Daoy (cell line): Measurements from ENCODE around the gene CENPX.

DNA sequence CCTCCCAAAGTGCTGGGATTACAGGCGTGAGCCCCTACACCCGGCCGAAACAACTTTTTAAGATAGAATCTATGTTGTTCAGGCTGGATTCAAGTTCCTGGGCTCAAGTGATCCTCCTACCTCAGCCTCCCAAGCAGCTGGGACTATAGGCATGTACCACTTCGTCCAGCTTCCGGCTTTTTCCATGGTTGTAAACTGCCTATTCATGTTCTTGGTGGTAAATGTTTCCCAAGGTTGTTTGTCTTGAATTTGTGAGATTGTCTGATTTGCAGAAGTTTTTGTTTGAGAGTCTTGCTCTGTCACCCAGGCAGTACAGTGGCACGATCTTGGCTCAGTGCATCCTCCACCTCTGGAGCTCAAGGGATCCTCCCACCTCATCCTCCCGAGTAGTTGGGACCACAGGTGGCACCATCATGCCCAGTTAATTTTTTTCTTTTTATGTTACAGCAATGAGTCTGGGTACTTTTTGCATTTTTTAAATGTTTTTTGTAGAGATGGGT, 5.6 kb upstream of the ARHGDIA start:
- RAMPAGE, long total RNA = no peak

GRCh38 chr17:81902436-81903000, 480 bp downstream of the NPB start:
- RAMPAGE, long total RNA = no peak

DNA sequence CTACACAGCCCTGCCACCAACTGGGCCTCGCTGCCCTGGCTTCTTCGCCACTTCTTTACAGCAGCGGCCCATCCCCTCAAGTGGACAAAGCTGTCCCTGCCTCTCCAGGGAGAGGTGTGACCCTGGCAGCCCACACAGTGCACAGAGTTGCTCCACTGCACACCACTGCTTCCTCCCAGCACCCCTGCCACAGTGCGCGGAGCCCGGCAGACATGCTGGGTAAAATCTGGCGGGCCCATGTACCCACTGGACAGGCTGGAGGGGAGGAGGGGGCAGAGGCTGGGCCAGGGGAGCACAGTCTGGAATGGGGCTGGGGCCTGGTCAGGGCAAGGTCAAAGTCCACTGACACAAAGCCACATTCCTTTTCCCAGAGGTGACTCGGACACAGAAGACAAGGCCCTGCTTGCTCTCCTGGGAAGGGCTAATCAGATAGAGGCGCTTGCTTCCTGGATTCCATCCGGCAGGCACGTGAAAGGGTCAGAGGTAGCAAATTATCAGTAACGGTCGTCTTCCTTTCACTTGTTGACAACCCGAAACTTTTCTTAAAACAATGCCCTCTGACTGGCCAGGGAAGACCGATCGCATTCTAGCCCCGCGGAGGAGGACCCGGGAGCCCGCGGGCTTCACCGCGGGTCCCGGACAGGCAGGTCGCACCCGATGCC, 832 bp downstream of the PCYT2 start:
- RAMPAGE, long total RNA = no peak

- RAMPAGE, long total RNA = no peak
Measured at GRCh38 chr17:81915294-81916225, 2.4 kb downstream of the SIRT7 start.

- RAMPAGE, long total RNA = no peak
Measured at GRCh38 chr17:81928666-81929118, 1.2 kb upstream of the MAFG start.

DNA sequence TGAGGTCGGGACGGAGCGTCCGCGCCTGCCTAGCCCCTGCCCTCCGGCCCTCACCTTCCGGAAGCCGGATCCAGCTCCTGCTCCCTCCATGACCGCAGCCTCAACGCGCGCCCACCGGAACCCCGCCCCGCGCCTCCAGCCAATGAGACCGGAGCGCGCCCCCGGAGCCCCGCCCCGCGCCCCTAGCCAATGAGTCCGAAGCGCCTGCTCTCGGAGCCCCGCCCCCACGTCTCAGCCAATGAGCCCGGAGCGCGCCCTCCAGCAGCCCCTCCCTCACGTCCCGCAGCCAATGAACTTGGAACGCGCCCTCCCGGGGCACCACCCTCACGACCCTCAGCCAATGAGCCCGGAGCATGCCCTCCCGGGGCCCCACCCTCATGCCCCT, at the start of gene CENPX:
Gene CENPX, minus strand, starts transcription at position 107 of the 385 bp plus-strand sequence.
- RAMPAGE, long total RNA = start-site peak on the minus strand centred at position 99 of the sequence, 18 bp wide, 77 and 61 reads in 2 replicates

DNA sequence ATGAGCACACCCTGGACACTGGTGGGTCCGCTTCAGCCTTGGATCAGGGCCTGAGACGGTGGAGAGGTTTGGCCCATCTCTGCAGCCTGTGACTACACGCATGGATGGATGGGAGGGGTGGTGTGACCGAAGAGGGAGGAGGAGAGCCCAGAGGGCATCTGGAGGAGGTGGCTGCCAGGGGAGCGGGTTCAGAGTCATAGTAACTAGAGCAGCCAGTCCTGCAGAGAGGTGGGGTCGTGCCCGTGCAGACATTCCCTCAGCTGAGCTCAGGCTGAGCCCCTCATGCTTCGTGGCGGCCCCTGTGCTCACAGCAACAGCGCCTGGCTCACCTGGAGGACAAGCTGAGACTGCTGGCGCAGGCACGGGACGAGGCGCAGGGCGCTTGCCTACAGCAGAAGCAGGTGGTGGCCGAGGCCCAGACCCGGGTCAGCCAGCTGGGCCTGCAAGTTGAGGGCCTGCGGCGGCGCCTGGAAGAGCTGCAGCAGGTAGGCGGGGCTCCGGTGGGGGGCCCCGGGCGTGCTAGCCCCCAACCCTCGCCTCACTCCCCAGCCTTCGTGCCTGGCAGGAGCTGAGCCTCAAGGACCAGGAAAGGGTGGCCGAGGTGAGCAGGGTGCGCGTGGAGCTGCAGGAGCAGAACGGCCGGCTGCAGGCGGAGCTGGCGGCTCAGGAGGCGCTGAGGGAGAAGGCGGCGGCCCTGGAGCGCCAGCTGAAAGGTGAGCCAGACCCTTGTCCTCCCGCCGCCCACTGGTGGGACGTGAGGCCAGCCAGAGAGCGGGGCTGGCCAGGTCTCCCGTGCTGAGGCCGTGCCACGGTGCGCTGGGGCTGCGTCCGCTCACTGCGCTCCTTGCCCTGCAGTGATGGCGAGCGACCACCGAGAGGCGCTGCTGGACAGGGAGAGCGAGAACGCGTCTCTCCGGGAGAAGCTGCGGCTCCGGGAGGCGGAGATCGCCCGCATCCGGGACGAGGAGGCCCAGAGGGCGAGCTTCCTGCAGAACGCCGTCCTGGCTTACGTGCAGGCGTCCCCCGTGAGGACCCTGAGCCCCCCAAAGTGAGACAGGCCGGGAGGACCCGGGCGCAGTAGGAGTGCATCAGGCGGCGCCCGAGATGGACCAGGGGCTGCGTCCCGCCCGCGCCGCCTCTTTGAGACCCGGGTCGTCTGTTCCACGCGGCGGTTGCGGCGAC, 1.3 kb upstream of the RAC3 start:
- RAMPAGE, long total RNA = no peak

DNA sequence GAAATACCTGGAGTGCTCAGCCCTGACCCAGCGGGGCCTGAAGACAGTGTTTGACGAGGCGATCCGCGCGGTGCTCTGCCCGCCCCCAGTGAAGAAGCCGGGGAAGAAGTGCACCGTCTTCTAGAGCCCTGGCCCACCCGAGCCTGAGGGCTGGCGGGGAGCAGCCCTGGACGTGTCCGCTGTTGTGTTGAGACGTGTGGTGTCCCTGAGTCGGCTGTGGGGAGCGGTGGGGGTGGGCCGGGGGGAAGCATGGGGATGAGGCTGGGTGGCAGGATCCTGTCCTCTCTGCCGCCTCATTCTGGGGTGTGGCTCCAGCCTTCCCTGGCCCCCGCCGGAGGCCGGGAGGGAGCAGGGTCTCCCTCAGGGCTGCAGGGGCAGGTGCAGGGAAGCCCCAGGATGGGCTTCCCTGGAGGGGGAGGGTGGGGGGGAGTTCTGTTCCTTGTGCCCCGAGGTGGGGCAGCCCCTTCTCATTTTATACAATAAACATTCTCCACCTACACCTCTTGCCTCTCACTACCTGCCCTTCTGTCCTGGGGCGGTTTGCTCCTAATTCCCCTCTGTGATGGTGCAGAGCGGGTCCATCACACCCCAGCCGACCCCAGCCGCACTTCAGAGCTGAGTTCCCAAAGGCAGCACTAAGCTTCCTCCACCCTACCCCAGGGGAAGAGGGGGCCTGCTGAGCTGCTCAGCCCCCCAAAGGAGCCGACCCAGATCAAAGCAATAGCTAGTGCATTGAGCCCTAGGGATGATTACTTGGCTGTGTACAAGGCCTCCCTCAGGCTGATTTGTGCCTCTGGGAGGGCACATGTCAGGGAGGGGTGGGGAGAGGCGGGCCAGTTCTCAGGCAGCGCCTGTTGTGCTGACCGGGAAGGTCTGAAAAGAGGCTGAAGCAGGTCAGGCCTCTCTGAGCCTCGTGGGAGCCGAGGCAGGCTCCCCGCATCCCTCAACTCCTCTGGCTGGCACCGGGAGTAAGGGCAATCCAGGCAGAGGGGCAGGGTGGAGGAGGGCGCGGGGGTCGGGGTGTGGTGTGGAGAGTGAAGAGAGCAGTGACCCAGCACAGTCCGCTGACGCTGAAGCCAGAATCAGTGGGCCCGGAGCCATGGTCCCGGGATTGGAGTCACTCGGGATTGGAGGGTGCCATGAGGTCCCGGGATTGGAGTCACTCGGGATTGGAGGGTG, 2.6 kb downstream of the RAC3 start:
- RAMPAGE, long total RNA = no peak

GRCh38 chr17:82053565-82054188, 2.0 kb downstream of the GPS1 start:
- RAMPAGE, long total RNA = no peak

DNA sequence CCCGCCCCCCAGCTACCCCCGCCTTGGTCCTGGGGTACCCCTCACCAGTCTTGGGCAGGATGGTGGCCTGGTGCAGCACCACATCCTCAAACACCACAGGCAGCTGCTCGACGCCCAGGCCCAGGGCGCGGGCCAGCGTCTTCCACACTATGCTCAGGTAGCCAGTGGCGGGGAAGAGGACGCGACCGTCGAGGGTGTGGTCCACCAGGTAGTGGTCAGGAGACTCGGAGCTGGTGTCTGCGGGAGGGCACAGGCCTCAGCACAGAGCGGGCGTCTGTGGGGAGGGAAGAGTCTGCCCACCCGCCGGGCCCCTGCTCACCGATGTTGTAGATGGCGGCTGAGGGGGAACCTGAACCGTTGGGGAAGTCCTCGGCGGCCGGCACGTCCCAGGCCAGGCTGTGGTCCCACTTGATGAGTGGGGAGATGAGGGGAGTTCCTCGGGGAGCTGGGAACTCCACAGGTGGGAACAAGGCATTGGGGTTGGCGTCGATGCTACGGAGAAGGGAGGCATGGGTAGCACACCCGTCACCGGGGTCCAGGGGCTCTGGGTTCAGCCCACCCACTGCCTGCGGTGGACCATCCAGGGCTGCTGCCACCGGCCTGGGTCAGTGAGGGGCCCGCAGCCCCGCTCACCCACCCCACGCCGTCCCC, 9.8 kb downstream of the FASN start:
- RAMPAGE, long total RNA = no peak

GRCh38 chr17:82107883-82108400, 9.9 kb upstream of the FASN start:
- RAMPAGE, long total RNA = no peak

- RAMPAGE, long total RNA = no peak
Measured at GRCh38 chr17:82113796-82114507, 15.9 kb upstream of the FASN start.

GRCh38 chr17:82200549-82201191, 12.0 kb downstream of the CCDC57 start:
- RAMPAGE, long total RNA = no peak

DNA sequence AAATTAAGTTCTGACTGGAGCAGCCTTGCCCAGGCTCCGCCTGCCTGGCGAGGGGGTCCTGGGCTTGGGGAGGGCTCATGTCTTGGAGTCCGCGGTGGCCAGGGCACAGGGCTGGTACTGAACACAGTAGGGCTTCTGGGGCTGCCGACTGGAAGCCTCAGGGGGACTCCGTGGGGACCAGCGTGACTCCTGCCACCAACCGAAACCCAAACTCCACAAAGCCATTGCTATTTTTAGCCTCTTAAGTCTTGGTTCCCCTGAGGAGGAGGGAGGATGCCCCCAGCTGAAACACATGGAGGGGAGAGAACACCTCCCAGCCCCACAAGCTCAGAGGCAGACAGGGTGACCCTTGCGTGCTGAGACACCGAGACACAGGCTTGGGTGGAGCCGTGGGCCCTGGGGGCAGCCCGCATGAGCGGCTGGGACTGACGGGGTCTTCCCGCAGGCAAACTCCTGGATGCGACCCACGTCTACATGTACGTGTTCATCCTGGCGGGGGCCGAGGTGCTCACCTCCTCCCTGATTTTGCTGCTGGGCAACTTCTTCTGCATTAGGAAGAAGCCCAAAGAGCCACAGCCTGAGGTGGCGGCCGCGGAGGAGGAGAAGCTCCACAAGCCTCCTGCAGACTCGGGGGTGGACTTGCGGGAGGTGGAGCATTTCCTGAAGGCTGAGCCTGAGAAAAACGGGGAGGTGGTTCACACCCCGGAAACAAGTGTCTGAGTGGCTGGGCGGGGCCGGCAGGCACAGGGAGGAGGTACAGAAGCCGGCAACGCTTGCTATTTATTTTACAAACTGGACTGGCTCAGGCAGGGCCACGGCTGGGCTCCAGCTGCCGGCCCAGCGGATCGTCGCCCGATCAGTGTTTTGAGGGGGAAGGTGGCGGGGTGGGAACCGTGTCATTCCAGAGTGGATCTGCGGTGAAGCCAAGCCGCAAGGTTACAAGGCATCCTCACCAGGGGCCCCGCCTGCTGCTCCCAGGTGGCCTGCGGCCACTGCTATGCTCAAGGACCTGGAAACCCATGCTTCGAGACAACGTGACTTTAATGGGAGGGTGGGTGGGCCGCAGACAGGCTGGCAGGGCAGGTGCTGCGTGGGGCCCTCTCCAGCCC, 9.8 kb downstream of the SLC16A3 start:
- RAMPAGE, long total RNA = no peak

DNA sequence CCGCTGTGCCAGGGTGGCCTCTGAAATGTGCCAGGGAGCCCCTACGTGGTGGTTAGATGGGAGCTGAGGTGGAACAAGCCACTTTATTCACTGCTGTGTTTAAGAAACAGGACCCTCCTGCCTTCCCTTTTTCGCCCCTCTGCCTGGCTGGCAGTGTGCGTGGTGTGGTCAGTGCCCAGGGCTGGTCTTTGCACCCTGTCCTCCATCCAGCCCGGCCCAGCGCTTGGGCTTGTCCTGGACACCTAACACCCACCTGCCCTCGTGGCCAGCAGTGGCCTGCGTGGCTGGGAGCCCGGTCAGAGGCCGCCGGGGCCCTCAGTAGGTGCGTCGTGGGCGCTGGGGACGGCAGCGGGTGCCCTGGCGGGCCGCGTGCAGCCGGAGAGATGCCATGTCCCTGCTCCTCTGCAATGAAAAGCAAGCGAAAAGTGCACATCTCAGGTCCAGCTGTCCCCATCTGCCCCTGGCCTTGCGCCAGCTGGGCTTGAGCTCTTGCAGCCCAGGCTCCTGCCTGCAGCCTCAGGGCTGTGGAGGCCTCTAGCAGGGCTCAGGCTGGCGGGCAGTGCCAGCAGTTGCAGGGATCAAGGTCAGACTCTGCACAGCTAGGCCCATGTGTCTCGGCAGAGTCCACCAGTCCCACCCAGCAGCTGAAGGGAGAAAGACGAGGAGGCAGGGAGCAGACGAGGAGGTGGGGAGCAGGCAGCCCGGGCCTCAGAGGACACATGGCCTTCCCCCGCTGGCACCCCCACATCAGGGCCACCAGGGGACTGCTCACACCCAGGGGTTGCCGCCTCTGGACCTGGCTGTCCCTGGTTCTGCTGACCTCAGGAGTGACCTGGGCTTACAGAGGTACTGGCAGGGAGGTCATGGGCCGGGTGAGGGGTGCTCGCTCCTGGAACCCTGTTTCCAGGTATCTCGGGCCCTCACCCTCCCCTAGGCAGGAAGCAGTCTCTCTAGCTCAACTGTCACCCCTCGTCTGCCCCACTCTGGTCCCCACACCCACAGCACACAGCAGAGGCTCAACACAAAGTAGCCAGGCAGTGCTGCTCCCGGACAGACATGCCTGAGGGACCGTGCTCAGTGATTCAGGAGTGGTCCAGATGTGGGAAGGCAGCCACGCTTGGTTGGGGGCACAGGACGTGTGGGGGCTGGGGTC, 11.2 kb downstream of the SLC16A3 start:
- RAMPAGE, long total RNA = no peak

- RAMPAGE, long total RNA = no peak
Measured at GRCh38 chr17:82252243-82253323, 20.9 kb downstream of the CSNK1D start.

DNA sequence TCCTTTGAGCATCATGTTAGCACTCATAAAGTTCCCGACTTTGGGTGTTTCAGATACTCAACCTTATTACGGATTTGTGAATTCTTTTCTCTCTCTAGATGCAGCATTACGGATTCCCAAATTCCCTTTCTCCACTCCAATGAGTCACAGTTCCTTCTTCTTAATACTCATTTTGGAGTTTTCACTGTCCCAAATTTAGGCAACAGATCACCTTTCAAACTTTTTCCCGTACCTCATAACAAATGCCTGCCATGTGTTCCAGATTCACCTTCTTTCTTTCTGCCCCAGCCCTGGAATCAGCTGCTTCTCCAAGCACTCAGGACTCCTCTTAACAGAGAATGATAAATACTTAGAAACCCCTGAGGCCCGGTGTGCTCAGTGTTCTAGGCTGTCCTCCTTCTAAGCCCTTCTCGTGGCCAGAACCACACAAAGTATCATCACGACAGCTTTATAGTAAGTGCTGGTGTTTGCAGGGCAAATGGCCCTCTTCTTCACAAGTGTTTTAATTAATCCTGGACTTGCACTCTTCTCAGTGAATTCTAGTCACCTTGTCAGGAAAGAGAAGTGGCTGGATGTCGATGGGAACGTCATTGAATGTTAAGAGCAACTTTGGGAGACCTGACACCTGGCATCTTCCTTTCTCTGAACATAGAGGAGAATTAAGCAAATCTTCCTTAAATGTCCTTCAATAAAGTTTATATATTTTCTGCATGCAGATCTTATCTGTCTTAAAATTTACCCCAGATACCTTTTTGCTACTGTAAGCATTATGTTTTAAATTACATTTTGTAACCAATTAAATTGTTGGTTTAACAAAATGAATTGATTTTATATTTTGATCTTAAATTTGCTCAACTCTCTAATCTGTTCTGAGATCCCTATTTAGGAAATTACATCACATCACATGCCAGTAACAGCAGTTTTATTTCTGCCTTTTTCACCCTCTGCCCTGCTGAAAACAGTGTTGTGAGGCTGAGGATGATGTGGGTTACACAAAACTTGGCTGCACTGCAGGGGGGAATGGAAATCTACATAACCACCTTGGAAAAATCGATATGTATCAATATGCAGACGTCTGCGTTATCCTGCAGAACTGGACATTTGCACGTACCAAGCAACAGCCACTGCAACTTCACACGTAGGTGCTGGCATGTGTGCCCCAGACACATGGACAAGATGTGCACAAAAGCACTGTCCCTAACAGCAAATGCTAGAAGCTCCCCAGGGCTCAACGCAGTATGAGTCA, 14.6 kb downstream of the CSNK1D start:
- RAMPAGE, long total RNA = no peak

GRCh38 chr17:82304430-82304887, 12.9 kb downstream of the CD7 start:
- RAMPAGE, long total RNA = no peak

DNA sequence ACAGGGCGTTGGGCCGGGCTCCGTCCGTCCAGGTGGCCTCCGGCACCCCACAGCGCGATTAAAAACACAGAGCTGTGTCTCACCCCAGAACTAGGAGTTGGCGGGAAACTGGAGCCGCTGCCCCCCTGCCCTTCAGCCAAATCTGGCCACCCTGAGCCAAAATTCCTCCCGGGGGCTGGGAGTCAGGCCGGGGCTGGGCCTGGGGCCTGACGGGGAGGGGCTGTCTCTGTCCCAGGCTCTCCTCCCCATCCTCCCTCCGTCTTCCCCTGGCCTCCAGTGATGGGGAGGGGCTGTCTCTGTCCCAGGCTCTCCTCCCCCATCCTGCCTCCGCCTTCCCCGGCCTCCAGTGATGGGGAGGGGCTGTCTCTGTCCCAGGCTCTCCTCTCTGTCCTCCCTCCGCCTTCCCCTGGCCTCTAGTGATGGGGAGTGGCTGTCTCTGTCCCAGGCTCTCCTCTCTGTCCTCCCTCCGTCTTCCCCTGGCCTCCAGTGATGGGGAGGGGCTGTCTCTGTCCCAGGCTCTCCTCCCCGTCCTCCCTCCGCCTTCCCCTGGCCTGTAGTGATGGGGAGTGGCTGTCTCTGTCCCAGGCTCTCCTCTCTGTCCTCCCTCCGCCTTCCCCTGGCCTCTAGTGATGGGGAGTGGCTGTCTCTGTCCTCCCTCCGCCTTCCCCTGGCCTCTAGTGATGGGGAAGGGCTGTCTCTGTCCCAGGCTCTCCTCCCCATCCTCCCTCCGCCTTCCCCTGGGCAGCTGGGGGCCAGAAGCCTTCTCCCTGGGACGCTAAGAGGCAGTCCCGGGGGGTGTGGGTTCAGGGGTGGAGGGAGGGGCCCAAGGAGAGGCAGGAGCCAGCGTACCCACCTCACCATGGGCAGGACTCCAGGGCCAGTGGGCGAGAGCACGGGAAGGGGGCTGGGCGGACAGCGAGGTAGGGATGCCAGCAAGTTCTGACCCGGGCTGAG, 14.5 kb downstream of the UTS2R start:
- RAMPAGE, long total RNA = no peak

DNA sequence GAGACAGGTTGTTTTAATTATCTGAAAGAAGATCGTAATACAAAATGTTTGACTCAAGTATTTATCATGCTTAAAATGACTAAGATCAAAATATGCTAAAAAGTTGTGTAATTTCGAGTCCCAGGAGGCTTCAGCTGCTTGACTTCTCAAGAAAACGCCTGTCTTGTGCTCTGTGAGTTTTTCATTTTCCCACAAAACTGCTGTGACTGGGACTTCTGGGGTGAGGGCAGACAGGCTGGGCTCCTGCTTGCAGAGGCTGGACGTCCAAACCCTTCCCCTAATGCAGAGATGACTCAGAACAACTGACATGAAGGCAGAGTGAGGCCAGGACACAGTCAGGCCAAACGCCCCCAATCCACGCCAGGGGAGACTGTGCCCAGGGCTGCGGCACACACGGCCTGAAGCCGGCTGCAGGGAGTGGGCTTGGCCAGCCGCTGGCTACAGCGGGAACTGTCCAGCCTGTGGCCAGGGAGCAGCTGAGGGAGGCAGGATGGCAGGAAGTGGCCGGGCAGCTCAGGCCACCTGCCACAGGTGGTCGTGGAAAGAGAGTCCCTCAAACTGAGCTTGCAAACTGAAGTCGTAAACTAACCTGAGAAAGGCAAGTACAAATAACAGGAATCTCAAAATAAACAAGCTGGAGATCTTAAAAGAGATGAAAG, 21.5 kb upstream of the HEXD start:
- RAMPAGE, long total RNA = no peak